Neutrophil (primary cell): ENCODE measurements around a stretch of chr1.

DNA sequence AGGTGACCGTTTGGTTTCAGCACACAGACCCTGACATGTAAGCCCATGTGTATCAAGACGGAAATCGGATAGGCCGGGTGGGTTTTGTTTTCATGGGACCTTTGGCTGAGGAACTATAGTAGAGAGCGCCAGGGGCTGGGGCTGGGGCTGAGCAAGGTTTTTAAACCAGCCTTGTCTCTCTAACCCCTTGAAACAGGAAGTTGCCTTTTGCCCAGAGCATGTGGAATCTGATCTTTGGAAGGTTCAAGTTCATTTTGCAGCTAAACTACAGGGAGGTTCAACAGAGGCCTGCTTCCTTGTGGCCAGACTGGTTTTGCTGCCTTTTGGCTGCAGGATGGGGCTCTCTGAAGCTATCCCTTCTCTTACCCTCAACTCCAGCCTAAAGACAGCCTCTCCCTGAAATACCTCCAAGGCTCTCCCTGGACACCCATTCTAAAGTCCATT is 12.5 kb upstream of the GOLT1A start:
- PRO-cap: no peak

- PRO-cap: no peak
These were observed 56.2 kb upstream of the GOLT1A start for GRCh38 chr1:204269855-204270463.

DNA sequence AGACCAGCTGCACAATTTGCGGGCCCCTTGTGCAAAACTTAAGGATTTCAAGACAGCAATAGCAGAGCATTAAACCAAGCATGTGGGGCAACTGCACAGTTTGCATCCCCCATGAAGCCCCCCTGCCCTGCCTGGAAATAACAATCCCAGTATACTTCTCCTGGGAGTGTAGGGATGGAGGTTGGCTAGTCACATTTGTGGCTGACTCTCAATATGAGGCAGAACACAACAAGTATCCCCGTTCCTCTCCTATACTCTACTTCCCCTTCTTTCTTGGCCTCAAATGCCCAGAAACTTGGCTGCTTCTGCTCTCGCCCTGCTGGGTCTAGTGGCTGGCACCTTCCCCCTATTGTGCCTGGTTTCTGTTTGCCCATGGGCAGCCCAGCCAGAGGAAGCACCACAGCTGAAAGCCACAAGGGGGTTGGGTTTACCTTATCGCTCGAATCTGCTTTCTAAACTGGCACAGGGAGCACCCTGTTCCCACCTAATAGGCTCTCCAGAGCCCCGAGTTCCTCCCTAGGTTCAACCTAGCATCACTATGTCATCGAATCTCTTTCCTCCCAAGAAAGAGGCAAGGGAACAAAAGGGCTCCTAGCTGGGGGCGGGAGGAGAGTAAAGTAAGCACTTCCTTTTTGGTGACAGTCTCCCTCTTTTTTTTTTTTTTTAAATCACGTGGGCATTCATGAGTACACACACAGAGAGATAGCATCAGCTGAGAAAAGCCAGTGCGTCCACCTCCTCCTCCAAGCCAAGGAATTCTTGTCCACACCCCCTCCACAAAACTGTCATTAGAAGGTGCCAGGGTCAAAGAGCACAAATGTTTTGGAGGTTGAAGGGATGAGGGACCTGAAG is 72.9 kb downstream of the PLEKHA6 start:
- PRO-cap: no peak

GRCh38 chr1:204358585-204359117 is 1.1 kb downstream of the PLEKHA6 start:
- PRO-cap: no peak

DNA sequence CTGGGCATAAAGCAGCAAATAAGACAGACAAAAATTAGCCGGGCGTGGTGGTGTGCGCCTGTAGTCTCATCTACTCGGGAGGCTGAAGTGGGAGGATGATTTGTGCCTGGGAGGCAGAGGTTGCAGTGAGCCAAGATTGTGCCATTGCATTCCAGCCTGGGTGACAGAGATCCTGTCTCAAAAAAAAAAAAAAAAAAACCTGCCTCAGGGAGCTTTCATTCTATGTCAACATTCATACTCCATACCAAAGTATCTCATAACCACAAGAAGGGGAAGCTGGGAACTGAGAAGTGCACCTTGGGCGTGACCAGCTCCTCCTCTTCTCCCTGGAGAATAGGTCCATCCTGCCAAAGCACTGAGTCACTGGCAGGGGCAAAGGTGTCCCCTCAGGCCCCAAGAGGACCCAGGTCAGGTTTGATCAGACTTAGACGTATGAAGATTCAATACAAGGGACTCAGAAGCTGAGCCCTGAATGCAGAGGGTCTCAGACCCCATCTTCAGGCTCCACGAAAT is 36.9 kb upstream of the PPP1R15B start:
- PRO-cap: no peak

GRCh38 chr1:204480439-204481542 is 13.8 kb downstream of the PIK3C2B start:
- PRO-cap: no peak

GRCh38 chr1:204551593-204552048 is 35.4 kb downstream of the MDM4 start:
- PRO-cap: no peak

DNA sequence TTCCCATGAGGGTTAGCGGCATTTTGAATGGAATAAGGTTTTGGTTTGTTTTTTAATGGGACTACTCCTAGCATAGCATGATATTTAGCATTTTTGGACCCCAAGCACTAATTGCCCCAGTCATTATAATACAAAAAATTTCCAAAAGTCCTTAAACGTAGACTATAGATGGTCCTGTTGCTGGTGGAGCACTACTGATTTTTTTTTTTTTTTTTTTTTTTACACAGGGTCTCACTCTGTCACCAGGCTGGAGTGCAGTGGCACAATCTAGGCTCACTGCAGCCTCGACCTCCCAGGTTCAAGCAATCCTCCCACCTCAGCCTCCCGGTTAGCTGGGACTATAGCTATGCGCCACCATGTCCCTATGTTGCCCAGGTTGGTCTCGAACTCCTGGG is 51.3 kb downstream of the MDM4 start:
- PRO-cap: no peak

DNA sequence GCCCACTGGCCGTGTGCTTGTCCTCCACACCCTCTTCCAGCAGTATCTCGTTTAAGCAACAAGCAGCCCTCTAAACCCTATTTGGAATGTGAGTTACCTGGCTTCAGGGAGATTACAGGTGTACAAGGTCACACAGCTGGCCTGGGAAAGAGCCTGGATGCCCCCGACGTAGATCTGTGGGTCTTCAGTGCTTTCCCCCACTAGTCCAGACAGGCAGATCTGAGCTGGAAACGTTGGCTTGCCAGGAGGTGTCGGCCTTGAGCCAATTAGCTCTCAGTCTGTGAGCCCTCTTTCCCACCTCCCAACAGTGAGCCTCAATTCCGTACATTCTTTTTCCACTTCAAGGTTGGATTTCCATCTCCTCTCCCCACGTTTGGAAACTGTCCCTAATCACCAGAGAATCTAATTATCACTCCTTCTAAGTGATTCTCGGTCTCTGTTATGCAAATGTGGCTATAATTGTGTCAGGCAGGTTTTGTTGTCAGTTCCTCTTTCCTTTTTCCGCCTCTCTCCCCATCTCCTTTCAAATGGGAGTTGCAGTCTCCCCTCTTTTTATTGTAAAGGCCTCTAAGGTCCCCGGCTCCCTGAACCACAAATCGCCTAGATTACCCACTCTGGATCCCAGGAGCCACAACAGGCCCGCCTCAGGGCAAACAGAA is 29.3 kb upstream of the LRRN2 start:
- PRO-cap: no peak

DNA sequence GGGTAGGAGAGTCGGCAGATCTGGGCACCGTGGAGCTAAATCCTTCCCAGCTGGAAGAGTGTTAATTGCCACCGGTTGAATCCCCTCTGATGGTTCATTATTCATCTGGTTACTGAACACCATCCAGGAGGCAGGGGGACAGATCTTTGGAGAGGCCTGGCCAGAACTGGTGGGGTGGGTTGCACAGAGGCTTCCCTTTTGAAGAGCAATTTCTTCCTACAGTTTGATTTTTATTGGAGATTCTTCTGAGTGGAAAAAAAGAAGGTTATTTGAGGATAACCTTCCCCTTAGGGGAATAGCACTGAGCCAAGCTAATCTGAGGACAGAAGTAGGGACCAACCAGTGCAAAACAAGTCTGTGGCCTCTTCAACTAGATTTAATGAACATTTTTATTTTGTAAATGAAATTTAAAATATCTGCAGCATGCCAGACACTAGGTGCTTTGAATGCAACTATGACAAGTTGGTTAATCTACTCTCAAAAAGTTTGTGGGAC is 50.4 kb downstream of the NFASC start:
- PRO-cap: no peak

DNA sequence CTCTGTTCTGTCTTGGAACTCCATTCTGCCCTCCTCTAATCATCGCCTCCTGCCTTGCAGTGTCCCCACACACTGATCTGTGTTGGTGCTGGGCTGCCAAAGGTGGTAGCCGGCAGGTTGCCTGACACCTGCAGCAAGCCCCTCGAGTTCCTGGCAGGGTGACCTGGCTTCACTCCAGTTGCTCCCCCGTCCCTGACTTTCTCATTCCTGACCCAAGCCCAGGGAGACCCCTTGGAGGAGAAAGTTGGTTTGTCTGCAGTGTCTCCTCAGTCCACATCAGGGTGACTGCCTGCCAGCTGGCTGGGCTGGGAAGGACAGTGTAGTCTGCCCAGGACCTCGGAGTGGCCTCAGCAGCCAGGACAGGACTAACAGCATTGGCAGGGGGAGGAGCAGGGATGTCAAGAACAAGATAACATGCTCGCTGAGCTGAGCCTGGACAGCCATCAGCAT is 83.8 kb upstream of the CNTN2 start:
- PRO-cap: no peak

GRCh38 chr1:204959611-204959852 is 83.5 kb upstream of the CNTN2 start:
- PRO-cap: no peak

DNA sequence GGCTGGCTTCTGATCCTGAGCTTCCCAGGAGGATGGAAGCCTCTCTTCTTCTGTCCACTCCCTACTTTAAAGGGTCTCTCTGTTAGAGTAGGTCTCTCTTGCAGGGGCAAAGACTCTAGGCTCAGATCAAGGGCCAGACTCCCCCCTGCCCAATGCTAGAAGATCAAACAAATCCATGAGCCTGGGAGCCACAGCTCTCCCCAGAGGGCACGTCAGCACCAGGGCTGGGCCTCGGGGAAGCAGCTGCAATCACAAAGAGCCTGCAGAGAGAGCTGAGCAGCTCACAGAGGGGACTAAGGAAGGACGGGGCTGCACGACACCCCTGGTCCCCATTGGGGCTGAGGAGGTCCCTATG is 3.8 kb downstream of the CNTN2 start:
- PRO-cap: no peak

DNA sequence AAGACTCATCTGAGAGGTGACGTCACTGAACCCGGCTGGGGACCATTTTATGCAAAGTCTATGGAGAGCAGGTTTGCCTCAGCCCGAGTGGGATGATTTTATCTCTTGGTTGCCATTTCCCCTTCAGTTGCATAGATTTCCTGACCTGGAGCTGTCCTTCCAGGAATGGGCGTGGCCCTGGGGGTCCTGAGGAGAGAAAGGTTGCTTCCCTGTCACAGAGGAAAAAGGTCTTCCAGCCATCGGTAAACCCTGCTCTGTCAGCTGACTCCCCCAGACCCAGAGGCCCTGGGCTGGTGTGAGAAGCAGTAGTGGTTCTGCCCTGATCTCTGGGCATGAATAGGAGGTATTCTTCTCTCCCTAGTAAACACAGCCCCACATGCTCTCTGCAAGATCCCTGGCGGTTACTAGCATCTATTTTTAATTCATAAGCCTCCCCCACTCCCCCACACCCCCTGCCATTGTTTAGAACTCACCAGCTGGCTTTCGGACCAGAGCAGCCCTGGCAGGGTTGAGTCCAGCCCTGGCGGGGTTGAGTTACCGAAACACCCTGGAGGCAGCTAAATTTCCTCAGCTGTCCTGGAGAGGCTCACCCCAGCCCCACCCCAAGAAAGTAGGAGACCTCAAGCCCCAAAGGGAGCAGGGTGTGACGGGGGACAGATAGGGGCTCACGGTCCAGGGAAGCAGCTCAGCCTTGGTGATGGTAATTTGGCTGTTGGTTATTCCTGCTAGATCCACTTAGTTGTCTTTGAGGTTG is 19.8 kb downstream of the TMCC2 start:
- PRO-cap: no peak

- PRO-cap: no peak
These were observed 10.1 kb downstream of the NUAK2 start for GRCh38 chr1:205311292-205311977.

DNA sequence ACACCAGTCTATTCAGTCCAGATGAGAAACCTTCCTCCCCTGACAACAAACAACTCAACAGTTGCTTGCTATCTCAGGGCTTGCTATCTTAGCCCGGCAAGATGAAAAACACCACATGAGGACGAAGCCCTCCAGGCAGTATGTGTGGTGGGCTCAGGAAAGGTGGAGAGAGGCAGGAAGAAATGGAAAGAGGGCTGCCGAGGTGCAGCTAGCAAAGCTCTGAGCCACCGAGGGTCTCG is 8.4 kb downstream of the NUAK2 start:
- PRO-cap: no peak

DNA sequence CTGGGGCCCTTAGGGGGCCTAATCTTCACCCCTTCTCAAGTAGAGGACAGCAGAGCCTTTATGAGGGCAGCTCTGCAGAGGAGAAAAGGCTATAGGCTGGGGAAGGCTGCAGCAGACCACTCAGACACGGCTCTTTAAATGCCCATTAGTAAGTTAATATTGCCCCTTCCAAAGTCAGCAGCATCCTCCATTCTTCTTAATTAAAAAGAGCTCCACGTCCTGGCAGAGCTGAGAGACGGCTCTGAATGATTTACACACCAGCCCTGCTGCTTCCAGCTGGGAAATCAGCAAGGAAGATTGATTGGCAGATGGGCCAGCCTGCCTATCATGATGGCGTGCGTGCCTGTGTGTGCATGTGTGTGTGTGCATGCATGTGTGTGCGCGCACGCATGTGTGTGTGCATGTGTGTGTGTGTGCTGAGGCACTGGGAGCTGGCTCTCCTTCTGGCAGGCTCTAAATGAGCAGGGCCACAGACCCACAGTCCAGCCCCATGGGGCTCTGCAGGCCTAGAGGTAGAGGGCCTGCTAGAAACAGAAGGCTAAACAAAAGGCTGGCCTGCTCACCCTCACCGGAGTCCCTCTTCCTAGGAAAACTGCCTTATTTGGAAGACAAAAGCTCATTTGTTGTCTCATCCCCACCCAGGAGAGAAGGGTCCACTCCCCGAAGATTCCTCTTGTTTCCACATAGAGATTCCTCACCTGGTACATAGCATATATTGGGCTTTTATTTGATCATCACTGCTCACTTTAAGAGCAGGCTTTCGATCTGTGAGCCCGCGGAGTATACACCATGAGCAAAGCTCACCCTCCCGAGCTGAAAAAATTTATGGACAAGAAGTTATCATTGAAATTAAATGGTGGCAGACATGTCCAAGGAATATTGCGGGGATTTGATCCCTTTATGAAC is 6.0 kb downstream of the KLHDC8A start:
- PRO-cap: no peak

- PRO-cap: no peak
These were observed 17.9 kb upstream of the KLHDC8A start for GRCh38 chr1:205374238-205375388.

DNA sequence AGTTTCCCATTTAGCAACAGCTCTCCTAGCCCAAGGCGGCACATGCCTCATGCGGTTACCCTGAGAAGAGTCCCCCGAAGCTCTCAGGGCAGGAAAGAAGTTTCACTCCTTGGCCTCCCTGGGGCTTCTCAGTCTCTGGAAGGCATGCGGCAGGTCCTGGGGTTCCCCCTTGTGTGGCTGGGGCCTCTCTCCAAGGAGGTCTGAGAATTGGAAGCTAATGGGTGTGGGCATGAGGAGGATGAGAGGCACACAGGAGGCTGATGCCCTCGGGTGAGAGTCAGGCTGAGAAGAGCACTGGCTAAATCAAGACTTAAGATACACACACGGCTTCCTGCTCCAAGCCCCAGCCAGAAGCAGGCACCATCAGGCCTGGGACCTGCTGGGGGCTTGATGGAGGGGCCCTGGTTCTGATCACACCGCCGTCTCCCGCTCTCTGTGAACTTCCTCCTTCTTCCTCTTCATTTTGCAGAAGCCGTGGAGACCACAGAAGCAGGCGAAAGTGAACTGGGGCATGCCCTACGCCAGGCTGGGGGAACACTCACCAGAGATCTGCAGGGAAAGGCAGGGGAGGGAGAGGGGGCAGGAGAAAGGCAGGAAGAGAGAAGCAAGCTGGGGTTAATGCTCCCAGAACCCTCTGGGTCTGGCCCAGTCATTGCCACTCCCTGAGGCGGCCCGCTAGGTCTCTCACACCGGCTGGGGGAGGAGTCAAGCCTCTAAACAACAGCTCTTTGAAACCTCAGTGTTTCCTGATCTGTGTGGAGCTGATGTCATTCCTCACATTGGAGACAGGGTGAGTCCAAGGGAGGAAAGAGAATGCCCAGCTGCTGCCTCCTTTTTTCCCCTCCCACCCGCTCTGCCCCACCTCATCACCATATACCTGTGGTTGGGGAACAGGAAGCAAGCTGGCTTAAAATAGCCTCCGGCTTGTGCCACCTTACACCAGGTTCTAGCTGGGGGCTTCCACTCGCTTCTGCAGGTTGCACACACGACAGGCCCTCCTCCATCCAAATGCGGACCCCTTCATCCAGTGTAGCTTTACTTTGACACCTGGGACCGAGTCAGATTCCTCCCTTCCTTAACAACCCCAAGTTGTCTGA is 15.0 kb downstream of the BLACAT1 start:
- PRO-cap: no peak

DNA sequence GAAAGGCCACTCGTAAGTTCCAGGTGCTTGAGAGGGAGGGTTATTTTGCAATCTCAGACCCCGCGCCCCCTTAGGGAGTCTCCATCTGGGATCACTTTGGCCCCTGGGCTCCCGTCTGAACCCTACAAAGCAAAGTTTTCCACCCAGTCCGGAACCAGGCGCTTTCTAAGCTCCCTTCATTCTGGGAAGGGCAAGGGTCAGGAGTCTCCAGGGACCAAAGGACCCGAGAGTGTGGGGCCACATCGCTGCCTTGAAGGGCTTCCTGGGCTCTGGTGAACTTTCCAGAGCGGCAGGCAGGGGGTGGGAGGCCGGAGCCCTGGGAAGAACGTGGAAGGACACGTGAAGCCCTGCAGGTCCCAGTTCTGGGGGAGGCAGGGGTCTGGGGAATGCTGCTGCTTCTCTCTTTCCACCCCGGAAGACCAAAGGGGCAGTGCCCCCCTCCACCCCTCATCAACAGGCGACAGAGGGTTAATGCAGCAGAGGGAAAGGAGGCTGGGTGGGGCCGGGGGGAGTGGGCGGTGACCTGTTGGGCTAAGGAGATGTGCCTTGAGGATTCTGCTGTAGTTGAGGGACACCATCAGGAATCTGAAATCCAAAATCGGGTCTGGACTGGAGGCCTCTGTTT is 673 bp downstream of the CDK18 start:
- PRO-cap: no peak